Paraaortic lymph node (tissue), 1 donor: ENCODE results near the genes UCP3 and KLHL35.

- PRO-cap = no peak
These were observed 27.8 kb downstream of the FCHSD2 start for GRCh38 chr11:73114149-73114969.

DNA sequence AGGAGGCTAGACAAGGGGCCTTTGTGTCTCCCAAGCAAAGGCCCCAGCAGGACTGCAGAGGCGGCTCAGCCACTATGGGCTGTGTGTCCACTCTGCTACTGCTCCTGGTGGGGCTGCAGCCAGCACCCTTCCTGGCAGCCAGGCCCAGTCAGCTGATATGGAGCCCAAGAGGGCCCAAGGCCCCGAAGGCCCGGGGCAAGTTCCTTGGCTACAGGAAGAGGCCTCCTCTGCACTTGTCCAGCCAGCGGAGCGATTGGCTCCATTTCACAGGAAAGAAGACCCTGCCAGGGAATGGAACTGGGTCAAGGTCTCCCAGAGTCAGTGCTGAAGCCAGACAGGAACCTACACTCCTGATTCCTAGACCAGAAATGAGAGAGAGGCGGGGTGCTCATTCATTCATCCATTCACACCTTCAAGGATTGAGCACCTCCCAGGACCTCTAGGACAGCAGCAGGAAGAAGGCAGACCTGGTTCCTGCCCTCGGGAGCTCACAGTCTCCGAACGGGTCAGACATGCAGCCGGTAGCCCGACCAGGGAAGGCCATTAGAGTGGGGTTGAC, 865 bp upstream of the P2RY2 start:
- PRO-cap = no peak

- PRO-cap = bidirectional peak, plus-strand start at chr11:73283876, minus-strand start at chr11:73283720
These were observed 11.3 kb downstream of the P2RY6 start for GRCh38 chr11:73283226-73283952.

DNA sequence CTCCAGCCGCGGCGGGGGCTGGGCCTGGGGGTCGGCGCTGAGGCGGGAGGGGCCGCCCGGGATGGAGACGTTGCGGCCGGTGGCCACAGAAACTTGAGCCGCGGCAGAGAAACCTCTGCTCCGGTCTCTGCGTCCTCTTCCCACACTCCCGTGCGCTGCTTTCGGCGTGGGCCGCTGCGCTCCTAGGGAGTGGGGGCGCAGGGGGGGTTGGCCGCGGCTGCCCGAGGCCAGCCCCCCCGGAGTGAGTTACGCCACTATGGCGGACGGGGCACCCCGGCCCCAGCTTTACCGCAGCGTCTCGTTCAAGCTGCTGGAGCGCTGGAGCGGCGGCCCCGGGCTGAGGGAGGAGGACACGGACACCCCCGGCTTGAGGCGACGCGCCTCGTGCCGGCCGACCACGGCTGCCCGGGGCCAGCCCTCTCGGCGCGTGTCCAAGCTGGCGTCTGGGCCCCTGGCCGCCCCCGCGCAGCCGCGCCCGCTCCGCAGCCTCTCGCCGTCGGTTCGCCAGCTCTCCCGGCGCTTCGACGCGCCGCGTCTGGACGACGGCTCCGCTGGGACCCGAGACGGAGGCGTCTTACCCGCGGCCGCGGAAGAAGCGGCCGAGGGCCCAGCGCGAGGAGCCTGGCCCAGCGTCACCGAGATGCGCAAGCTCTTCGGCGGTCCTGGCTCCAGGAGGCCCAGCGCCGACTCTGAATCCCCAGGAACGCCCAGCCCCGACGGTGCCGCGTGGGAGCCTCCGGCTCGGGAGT, 481 bp downstream of the ARHGEF17 start:
- PRO-cap = bidirectional peak, plus-strand start at position 507 of the sequence, minus-strand start at position 392 of the sequence

DNA sequence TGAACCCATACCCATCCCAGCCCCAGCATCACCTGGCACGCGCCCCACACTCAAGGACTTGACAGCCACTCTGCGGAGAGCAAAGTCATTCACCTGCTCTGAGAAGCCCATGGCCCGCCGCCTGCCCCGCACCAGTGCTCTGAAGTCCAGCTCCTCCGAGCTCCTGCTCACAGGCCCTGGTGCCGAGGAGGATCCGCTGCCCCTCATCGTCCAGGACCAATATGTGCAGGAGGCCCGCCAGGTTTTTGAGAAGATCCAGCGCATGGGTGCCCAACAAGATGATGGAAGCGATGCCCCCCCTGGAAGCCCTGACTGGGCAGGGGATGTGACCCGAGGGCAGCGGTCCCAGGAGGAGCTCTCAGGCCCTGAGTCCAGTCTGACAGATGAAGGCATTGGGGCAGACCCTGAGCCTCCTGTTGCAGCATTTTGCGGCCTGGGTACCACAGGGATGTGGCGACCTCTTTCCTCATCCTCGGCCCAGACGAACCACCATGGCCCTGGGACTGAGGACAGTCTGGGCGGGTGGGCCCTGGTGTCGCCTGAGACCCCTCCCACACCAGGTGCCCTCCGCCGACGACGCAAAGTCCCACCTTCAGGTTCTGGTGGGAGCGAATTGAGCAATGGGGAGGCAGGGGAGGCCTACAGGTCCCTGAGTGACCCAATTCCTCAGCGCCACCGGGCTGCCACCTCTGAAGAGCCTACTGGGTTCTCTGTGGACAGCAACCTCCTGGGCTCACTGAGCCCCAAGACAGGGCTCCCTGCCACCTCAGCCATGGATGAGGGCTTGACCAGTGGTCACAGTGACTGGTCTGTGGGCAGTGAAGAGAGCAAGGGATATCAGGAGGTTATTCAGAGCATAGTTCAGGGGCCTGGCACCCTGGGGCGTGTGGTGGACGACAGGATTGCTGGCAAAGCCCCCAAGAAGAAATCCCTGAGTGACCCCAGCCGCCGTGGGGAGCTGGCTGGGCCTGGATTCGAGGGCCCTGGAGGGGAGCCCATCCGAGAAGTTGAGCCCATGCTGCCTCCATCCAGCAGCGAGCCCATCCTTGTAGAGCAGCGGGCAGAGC, 2.4 kb downstream of the ARHGEF17 start:
- PRO-cap = no peak

- PRO-cap = no peak
These were observed 6.6 kb downstream of the ARHGEF17 start for GRCh38 chr11:73314378-73315307.

DNA sequence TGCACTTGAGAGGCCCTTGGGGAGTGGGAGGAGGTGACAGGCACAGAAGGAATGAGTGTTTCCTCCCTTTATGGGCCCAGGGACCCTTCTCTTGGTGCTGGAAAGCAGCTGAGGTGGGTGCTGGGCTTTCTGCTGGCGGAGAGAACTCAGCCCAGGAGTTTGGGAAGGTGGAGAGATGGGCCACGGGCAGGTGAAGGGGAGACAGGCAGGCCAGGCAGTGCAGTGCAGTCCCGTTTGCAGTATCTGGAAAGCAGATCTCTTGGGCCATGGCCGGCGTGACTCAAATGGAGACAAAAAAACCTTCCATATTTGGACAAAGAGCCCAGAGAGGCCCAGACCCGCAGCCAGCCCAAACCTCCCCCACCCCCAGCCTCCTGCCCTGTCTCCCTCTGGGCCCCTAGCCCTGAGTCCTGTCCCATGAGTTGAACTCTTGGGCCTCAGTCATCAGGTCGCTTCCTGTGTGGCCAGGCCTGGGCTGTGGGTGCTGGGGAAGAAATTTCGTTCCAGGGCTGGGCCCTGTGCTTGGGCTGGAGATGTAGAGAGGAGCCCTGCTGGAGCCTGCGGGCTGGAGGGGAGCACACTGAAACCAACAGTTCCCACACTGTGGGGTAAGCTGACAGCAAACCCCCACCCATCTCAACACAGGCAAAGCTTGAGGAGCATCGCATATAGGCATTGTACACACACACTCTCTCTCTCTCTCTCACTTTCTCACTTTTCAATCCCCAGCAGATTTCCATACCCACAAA, 17.0 kb downstream of the ARHGEF17 start:
- PRO-cap = bidirectional peak, plus-strand start at position 530 of the sequence, minus-strand start at position 245 of the sequence

- PRO-cap = no peak
These were observed 18.2 kb downstream of the RELT start for GRCh38 chr11:73394178-73395056.

GRCh38 chr11:73538227-73539170, 59.4 kb downstream of the FAM168A start:
- PRO-cap = no peak

DNA sequence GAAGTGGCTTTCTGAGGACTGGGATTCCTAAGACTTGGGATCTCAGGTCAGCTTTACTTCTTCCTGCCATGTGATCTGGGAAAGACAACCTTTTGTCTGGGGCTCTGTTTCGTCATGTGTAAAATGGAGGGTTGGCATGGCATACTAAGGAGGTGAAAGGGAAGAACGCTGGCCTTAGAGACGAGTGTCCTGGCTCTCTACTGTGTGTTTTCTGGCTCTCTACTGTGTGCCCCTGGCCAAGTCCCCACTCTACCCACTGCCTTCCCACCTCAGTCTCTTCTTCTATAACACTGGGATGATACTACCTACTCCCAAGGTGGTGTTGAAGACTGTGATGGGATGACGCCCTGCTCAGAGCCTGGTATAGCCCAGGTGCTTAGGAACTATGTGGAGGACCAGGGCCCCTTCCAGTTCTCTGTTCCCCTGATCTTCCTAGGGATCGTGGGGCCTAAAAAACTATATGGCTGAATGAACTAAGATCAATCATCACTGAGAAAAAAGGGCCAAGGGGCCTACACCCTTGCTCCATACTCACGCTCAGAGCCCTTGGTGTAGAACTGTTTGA, 5.2 kb downstream of the UCP2 start:
- PRO-cap = no peak

GRCh38 chr11:74008885-74009396, at the start of gene UCP3:
TSS of gene UCP3 (minus strand) at chr11:74009085.
- PRO-cap = no peak

GRCh38 chr11:74397695-74398205, 483 bp downstream of the PGM2L1 start:
- PRO-cap = unidirectional peak, plus-strand start at chr11:74397830; unidirectional peak, plus-strand start at chr11:74397879

DNA sequence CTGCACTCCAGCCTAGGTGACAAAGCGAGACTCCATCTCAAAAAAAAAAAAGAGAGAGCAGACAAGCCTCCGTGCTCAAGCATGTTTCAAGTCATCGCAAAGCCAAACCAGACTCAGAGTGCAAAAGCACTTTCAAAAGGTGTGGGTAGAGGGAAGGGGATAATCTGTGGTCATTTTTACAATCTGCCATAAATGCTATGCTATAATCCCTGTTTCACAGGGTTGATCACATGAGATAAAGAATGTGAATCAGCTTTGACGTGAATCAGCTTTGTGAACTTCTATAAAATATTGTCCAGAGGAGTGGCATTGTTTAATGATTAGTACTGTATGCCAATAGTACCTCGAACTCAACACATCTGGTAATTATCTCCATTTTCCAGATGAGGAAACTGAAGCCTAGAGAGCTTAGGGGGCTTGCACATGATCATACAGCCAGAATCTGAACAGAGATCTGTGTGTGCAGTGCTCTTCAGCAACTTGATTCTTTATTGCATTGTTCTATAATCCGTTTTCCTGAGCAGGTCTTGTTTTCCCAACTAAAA, 20.0 kb upstream of the POLD3 start:
- PRO-cap = no peak

DNA sequence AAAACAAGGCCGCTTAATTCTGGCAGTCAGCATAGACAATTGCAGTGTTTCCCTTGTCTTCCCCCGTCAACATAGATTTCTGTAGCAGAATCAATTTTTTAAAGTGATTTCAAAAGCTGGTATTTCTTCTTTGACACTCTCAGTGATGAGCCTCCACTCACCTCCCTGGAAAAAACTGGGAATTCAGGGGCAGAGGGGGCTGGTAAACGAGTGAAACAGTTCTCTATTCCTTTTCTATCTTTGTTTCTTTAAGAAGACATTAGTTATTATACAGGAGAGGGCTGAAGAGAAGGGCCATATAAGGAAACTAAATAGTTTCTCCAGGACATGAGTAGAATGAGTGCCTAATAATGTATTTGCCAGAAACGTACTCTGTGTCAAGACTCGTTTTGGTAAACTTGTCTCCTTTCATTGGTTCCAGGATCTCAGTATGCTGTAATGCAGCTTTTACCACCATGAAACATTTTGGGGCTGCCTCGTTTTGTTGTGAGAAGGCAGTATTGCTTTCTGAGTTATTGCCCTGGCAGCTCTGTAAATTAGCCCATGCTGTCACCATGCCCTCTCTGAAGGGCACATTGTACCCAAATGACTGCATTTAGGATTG, 51.6 kb downstream of the POLD3 start:
- PRO-cap = no peak

DNA sequence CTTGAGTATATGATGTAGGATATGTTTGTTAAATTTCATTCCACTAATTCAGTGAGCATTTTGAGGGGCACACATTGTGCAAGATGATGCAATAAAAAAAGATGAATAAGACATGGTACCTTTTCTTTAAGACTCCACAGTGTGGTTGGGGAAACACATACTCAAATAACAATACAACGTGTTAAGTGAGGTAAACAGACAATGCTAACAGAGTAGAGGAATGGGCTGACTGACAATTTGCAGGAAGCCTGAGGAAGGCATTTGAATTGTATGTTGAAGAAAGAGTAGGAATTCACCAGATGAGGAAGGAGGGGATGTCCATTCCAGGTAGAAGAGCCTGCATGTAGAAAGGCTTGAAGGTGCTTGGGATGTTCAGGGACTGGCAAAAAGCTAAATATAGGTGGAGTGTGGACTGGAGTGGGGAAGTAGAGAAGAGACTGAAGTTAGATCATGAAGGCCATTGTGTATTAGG, 6.8 kb downstream of the RNF169 start:
- PRO-cap = no peak

- PRO-cap = no peak
These were observed 88.8 kb downstream of the RNF169 start for GRCh38 chr11:74837194-74838101.

DNA sequence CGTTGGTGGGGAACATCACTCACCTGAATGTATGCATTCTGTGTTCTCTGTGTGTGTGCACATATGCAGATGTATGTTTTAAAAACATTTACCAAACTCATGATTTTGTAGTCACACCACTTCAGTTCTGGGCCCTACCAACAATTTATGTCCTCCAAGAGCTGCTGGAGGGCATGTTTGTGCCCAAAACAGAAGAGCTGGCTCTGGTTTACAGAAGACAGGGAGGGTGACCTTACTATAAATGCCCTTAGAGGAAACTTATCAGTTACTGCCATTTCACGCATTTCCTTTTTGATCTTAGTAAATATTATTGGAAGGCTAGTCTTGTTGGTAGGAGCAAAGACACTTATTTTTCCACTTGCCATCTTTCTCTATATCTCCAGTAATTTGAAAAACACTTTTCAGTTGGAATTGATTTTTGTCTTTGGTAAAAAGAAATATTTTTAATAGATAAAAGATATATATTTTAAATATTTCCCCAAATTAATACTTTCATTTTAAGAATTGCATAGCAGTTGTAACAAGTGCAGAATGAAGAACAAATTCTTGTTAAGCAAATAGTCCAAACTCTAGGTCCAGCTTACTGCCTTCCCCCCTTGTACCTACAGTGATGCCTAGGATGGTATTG, 90.0 kb downstream of the RNF169 start:
- PRO-cap = no peak

- PRO-cap = no peak
These were observed 10.8 kb upstream of the SLCO2B1 start for GRCh38 chr11:75139963-75140642.

DNA sequence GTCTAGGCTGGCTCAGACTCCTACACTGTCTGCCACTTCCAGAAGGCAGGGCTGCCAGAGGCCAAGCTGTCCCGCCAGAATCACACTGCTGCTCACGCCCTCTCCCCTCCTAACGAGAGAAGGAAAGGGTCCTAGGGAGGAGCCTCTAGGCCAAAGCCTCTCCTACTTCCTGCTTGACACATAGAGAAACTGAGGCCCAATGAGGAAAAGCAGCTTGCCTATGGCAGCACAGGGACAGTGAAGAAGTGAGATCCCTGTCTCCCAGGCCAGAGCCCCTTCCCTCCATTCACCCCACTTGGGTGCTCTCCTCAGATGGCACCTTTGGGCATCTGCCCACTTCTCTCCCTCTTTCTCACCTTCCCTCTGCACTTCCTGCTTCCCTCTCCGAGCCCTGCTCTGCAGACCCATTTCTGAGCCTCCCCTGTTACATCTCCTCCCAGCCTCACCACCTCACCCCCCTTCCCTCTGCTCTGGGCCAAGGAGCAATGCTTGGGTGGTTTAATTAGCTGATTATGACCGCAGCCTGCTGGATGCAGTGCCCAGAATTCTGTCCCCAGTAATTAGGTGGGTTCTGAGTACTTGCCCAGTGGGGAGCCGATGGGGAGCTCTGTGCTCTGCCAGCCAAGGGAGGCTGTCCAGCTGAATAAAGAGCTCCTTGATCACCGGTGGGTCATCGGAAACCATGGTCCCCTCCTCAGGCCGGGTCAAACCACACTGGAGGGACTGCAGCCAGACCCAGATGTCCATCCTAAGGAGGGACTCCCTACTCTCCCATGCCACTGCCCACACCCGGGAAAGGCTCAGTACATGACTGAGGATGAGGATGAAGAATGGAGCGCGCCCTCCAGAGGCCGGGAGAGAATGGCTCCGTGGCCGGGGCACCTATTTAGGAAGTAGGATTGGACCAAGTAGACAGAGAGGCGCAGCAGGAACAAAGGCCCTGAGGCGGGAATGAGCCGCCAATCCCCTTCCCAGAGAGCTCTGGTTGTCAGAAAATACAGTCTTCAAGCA, 9.3 kb downstream of the ARRB1 start:
- PRO-cap = no peak

GRCh38 chr11:75433086-75433745, at the start of gene KLHL35:
TSS of gene KLHL35 (minus strand) at chr11:75433203.
- PRO-cap = no peak